ENCODE data around the genes NR4A2 and UPP2.

GRCh38 chr2:154206714-154206952 is 334.9 kb downstream of the GALNT13 start:
- RRBS, result no CpG with 5 or more reads among the region's 3 CpGs

DNA sequence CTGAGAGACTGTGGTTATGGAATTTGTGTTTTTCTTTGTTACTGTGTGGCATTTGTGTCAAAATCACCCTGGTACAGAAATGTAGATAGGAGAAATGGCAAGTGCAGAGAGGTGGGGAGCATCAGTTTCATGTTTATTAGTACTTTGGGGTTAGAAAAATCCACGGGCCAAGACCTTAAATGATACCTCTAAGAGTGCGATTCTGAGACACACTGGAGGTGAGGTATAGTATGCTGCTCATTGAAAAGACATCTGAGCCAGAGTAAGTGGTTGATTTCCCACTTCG is 315.7 kb upstream of the KCNJ3 start:
- RRBS, result no CpG with 5 or more reads among the region's 3 CpGs

DNA sequence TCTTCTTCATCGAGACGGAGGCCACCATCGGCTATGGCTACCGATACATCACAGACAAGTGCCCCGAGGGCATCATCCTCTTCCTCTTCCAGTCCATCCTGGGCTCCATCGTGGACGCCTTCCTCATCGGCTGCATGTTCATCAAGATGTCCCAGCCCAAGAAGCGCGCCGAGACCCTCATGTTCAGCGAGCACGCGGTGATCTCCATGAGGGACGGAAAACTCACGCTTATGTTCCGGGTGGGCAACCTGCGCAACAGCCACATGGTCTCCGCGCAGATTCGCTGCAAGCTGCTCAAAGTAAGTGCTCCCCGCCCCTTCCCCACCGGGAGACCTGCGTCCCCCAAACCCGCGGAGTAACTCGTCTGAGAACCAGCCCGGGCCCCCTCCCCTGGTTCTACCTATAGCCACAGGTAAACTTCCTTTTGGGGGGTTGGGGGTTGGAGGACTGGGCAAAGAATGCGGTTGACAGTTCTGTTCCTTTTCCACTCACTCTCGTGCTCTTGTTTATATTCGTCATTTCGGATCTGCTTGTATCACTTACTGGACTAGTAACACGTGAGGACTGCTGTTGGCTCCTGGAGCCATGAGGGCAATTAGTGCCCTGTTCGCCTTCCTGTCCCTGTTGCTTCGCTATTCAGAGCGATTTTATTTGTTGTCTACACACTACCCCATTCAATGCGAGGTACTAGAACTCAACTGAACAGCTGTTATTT is 841 bp downstream of the KCNJ3 start:
- RRBS, result 19% methylated on average over 9 of the region's 37 CpGs

DNA sequence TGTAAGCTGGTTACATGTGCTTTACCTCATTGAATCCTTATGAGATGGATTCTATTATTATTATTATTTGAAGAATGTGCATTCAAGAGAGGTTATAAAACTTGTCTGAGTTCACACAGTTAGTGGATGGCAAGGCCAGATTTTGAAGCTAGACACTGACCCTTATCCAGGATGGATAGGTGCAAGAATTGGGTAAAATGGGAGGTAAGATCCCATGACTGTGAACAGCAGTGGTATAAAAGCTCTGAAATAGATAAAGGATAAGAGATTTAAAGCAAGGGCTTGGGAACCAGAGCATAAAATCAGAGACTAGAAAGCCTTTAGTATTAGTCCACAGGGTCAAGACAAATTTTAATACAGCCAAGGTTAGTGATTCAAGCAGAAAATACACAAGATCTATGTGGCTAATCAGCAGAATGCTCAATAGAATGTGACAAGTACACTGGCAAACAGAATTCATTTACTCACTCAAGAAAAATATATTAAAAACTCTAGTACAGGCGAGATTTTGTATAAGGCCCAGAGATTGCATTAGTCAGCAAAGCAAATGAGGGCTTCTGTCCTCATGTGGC is 93.0 kb downstream of the KCNJ3 start:
- RRBS, result no CpG with 5 or more reads among the region's 1 CpG

- RRBS, result no CpG with 5 or more reads among the region's 2 CpGs
Observed at GRCh38 chr2:156139969-156140587, 192.4 kb downstream of the NR4A2 start.

DNA sequence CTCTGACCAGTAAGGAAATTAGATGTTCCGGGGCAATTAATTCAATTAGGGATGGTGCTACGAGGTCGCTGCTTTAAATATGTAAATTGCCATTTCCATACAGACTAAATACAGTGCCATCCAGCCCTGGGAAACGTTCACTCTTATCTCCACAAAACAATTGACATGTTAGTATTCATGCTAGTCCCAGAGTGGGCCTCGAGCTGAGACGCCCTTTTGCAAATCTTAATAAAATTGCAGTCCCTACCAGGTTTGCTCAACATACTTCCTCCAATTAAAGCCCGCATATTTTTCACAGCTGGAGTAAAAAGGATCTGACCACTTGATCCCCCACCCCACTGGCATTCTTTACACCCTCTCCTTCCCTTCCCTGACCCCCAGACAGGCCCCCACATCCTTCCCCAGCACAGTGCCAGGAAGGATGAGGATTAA is 5.5 kb downstream of the NR4A2 start:
- RRBS, result no CpG with 5 or more reads among the region's 7 CpGs

- RRBS, result 24% methylated on average over 6 of the region's 19 CpGs
Observed at GRCh38 chr2:156328008-156328395, 4.5 kb downstream of the NR4A2 start.

- RRBS, result 2% methylated on average over 13 of the region's 77 CpGs
Observed at GRCh38 chr2:156332414-156333445, at the start of gene NR4A2. Gene NR4A2, minus strand, starts transcription at chr2:156332721.

- RRBS, result no CpG with 5 or more reads among the region's 3 CpGs
Observed at GRCh38 chr2:156434692-156435131, 1.5 kb upstream of the GPD2 start.

DNA sequence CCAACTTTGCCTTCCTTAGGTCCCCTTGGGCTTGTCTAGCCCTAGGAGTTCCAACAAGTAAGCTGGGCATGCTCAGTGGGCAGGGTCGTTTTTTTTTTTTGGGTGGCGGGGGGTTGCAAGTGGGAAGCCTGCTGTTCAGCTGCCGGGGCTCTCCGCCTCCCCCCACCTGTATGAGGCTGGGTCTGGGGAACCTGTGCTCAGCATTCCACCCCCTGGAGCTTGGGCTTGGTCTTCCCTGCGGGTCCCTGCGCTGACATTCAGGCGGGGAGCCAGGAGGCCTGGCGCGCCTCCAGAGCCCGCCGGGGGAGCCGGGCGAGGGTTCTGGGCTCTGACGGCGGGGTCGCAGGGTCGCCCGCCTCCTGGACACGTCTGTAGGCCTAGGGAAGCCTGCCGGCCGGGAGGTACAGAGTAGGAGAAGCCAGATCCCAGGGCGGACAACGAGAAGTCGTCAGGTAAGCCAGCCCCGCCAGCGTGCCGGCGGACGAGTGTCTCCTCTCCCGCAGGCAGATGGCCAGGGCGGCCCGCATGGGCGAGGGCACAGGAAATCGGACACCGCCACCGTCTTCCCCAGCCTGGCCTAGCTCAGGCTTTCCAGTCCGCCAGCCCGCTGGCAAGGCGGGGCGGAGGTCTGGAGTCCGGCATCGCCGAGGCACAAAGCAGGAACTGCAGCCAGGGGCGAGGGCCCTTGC is 682 bp upstream of the GPD2 start:
- RRBS, result 2% methylated on average over 13 of the region's 44 CpGs

DNA sequence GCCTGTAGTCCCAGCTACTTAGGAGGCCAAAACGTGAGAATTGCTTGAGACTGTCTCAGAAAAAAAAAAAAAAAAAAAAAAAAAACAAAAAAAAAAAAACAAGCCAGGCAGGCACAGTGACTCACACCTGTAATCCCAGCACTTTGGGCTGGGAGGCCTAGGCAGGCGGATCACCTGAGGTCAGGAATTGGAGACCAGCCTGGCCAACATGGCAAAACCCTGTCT is 3.2 kb downstream of the GPD2 start:
- RRBS, result no CpG with 5 or more reads among the region's 2 CpGs

GRCh38 chr2:157411432-157411995 is 32.4 kb downstream of the CYTIP start:
- RRBS, result no CpG with 5 or more reads among the region's 4 CpGs

DNA sequence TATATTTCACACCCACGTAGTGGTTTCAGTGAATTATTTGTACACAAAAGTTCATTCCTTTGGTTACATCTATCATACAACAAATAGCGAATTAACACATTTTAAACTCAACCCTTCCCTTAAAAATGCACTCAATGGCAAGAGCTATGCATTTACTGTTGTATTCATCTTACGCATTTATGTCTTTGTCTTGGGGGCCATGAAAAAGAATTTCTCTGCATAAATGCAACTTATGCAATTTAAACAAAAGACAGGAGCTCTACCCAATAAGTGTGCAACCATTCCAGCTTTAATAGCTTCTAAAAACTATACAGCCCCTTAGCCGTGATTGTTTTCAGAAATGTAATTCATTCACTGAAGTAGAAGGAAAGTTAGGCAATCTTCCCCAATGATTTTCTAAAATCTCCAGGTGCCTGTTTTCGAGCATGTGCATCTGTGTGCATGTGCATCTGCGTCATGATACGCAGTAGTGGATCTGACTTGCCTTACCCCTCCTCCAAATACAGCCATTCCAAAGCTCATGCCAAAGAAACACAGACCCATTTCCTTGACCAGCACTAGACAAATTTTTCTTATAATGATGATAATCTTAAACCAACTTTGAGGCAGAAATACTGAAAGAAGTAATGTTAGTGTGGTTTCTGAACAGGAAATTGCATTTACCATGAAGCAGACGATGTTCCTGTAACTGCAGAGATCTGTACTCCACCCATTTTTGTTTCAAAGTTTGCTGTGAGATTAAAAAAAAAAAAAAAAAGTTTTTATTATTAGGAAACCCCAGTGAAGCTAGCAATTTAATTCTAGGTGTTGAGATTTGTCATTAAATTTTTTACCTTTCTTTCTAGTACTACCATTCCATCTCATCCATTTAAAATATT is 25.8 kb downstream of the CYTIP start:
- RRBS, result no CpG with 5 or more reads among the region's 8 CpGs

DNA sequence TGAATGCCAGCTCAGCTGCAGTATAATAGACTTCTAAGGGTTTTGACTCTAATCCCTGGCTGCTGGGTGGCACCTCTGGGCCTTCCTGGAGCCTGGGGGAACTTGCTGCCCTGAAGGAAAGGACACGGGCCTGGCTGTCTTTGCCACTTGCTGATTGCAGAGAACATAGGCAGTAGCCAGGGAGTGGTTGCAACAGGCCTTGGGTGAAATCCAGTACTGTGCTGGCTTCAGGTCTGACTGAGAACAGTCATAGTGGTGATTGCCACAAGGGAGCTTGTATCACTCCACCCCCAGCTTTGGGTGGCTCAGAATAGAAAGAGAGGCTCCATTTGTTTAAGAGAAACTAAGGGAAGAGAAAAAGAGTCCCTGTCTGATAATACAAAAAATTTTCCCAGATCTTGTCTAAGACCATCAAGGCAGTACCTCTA is 36.8 kb upstream of the CYTIP start:
- RRBS, result no CpG with 5 or more reads among the region's 1 CpG

- RRBS, result no CpG with 5 or more reads among the region's 4 CpGs
Observed at GRCh38 chr2:157838494-157839049, 37.6 kb downstream of the ACVR1 start.

GRCh38 chr2:157875332-157875575 is 876 bp downstream of the ACVR1 start:
- RRBS, result no CpG with 5 or more reads among the region's 9 CpGs

DNA sequence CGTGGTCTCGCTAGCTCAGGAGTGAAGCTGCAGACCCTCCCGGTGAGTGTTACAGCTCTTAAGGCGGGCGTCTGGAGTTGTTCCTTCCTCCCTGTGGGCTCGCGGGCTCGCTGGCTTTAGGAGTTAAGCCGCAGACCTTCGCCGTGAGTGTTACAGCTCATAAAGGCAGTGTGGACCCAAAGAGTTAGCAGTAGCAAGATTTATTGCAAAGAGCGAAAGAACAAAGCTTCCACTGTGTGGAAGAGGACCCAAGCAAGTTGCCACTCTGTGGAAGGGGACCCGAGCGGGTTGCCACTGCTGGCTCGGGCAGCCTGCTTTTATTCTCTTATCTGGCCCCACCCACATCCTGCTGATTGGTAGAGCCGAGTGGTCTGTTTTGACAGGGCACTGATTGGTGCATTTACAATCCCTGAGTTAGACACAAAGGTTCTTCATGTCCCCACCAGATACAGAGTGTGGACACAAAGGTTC is 91.2 kb upstream of the ACVR1 start:
- RRBS, result no CpG with 5 or more reads among the region's 16 CpGs

GRCh38 chr2:158011023-158011760 is 90.5 kb upstream of the UPP2 start:
- RRBS, result no CpG with 5 or more reads among the region's 5 CpGs

GRCh38 chr2:158101541-158102040 is at the start of gene UPP2:
Gene UPP2, plus strand, starts transcription at chr2:158101876.
- RRBS, result no CpG with 5 or more reads among the region's 2 CpGs